Spleen (tissue), 7 donors: Measurements from ENCODE around the genes HAX1, ATP8B2 and SHC1.

GRCh38 chr1:154157393-154158335 is 34.2 kb downstream of the TPM3 start:
- PRO-cap, 4 experiments: peak in 1 of 4 experiments; most common minus-strand start chr1:154157820 (in 1)
- RAMPAGE, long total RNA, 4 experiments: no peak in any of the 4 experiments

- PRO-cap, 4 experiments: no peak in any of the 4 experiments
- RAMPAGE, long total RNA, 4 experiments: no peak in any of the 4 experiments
Measured at GRCh38 chr1:154214163-154214846, 6.1 kb downstream of the C1orf43 start.

GRCh38 chr1:154272124-154272848 is at the start of gene HAX1:
TSS of gene HAX1 (plus strand) at chr1:154272629.
- PRO-cap, 4 experiments: peak in 4 of 4 experiments; most common plus-strand start chr1:154272629 (in 3); most common minus-strand start chr1:154272418 (in 3)
- RAMPAGE, long total RNA, 4 experiments: start-site peak on the plus strand in 4 of 4 experiments, at chr1:154272613-154272672 at its widest, 395 to 504 reads per replicate

GRCh38 chr1:154325098-154326123 is at the start of gene ATP8B2:
TSS of gene ATP8B2 (plus strand) at chr1:154325525.
- PRO-cap, 4 experiments: peak in 4 of 4 experiments; most common plus-strand start chr1:154325556 (in 4); most common minus-strand start chr1:154325404 (in 2)
- RAMPAGE, long total RNA, 4 experiments: no peak in any of the 4 experiments

GRCh38 chr1:154454241-154455064 is 47.6 kb upstream of the TDRD10 start:
- PRO-cap, 4 experiments: no peak in any of the 4 experiments
- RAMPAGE, long total RNA, 4 experiments: no peak in any of the 4 experiments

GRCh38 chr1:154584475-154585113 is 17.0 kb downstream of the CHRNB2 start:
- PRO-cap, 4 experiments: no peak in any of the 4 experiments
- RAMPAGE, long total RNA, 4 experiments: no peak in any of the 4 experiments

GRCh38 chr1:154598236-154598632 is 9.8 kb downstream of the ADAR start:
- PRO-cap, 4 experiments: no peak in any of the 4 experiments
- RAMPAGE, long total RNA, 4 experiments: no peak in any of the 4 experiments

GRCh38 chr1:154601767-154602799 is 5.9 kb downstream of the ADAR start:
- PRO-cap, 4 experiments: no peak in any of the 4 experiments
- RAMPAGE, long total RNA, 4 experiments: no peak in any of the 4 experiments

DNA sequence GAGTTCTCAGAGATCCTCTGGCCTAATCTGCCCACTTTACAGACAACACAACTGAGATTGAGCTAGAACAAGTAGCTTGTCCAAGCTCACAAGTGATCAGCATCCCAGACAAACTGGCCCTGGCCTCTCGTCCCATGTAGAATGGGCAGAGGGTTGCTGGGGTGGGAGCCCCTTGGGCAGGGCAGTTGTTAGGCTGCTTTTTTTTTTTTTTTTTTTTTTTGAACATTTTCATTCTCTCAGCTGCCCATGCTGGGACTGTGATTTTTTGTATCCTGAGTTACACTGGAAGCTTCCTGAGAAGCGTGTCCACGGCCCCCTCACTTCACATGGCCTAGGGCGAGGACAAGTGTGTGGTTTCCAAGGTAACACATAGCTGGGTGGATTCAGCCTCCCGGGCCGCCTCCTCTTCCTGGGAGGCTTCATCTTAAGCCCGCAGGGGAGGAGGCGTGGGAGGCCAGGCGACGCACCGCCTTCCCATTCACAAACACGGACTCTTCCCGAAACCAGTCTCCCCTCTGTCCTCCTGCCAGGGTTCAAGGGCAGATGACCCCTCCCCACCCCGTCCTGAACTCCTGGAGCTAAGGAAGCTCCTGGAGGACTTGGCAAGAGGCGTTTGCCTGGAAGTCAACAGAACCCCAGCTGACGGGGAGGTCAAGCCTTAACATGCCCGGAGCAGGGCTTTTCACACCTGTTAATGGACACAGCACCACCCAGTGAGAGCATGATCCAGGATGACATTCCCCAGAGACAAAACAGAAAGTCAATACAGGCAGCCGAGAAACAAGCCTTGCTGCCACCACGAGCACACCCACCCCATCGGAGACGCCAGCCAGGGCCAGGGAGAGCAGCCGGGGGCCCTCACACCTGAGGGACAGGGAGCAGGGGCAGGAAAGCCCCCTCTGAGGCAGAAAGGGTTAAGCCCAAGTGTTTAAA is 56.8 kb downstream of the KCNN3 start:
- PRO-cap, 4 experiments: no peak in any of the 4 experiments
- RAMPAGE, long total RNA, 4 experiments: no peak in any of the 4 experiments

GRCh38 chr1:154847952-154848405 is 22.1 kb downstream of the KCNN3 start:
- PRO-cap, 4 experiments: no peak in any of the 4 experiments
- RAMPAGE, long total RNA, 4 experiments: no peak in any of the 4 experiments

- PRO-cap, 4 experiments: peak in 4 of 4 experiments; most common plus-strand start chr1:154867423 (in 4); most common minus-strand start chr1:154867270 (in 1)
- RAMPAGE, long total RNA, 4 experiments: no peak in any of the 4 experiments
Measured at GRCh38 chr1:154866981-154867982, 2.8 kb downstream of the KCNN3 start.

DNA sequence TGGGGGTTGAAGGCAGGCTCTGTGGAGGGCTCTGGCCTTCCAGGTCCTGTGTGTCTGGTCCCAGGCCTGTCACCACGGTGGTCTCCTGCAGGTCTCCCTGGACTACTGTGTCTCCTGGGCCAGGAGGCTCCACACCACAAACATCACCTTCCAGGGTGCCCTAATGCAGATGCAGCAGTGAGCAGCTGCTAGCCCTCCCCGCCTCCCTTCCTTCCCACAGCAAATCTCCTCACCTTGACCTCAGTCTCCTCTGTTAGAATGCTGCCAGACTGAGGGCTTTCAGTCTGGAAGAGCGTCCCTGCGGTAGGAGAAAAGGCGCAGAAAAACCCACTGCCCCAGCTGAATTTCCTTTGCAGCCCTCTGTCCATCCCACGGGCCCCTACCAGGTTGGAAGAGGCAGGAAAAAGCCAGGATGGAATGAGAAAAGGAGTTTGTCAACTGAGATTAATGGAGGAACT is 4.6 kb downstream of the PBXIP1 start:
- PRO-cap, 4 experiments: no peak in any of the 4 experiments
- RAMPAGE, long total RNA, 4 experiments: no peak in any of the 4 experiments

- PRO-cap, 4 experiments: peak in 4 of 4 experiments; most common plus-strand start chr1:154970808 (in 1); most common minus-strand start chr1:154971089 (in 4)
- RAMPAGE, long total RNA, 4 experiments: start-site peak on the minus strand in 3 of 4 experiments, at chr1:154970711-154970762 at its widest, 143 to 590 reads per replicate
Measured at GRCh38 chr1:154970620-154971339, at the start of gene SHC1. TSS of gene SHC1 (minus strand) at chr1:154970747.

- PRO-cap, 4 experiments: no peak in any of the 4 experiments
- RAMPAGE, long total RNA, 4 experiments: no peak in any of the 4 experiments
Measured at GRCh38 chr1:155007841-155008242, 5.2 kb downstream of the ZBTB7B start.

DNA sequence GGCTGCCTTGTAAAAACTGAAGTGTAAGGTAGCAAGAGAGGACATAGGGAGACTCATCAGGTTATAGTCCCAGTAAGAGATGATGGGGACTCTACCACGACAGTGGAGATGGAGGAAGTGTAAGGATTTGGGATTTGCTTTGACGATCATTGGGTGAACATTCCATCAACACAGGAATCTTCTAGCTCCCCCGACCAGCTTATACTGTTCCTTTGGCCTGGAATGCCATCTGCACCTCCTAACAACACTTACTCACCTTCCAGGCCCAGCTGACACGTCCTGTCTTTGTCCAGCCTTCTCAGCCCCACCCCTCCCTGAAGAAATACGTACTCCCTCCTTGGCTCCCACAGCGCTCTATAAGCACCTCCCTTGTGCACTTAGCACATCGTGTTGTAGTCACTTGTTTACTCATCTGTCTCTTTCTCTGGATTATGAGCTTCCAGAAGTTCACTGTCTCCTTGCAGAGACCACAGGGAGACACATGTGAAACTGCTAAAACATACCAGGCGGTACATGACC is 4.8 kb downstream of the DCST1 start:
- PRO-cap, 4 experiments: no peak in any of the 4 experiments
- RAMPAGE, long total RNA, 4 experiments: no peak in any of the 4 experiments

- PRO-cap, 4 experiments: no peak in any of the 4 experiments
- RAMPAGE, long total RNA, 4 experiments: no peak in any of the 4 experiments
Measured at GRCh38 chr1:155043095-155044229, 7.7 kb upstream of the ADAM15 start.

GRCh38 chr1:155050101-155050781 is 875 bp upstream of the ADAM15 start:
- PRO-cap, 4 experiments: peak in 4 of 4 experiments; most common plus-strand start chr1:155050713 (in 3); most common minus-strand start chr1:155050544 (in 2)
- RAMPAGE, long total RNA, 4 experiments: no peak in any of the 4 experiments

DNA sequence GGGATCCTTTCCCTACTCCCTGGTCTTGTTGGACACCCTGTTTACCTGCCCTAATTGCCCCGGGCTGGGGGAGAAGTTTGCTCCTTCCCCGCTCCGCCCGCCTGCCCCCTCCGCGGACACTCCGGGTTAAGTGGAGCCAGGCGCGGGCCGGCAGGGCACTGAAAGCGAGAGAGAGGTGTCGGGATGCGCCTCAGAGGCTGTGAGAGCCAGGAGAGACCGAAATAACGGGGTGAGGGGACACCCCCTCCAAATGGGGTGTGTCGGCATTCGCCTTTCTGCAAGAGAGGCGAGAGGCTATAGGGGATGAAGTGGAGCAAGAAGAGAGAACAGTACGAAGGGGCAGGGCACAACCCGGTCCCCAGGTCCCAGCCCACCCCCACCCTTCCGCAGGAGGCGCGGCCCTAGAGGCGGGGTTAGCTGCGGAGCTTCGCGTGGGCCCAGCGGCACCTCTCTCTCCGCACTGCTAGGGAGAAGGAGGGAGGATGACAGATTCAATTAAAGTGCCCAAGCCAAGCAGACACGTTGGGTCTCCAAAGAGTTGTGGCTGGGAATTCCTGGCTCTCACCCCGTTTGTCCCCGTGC is 3.8 kb downstream of the EFNA3 start:
- PRO-cap, 4 experiments: no peak in any of the 4 experiments
- RAMPAGE, long total RNA, 4 experiments: no peak in any of the 4 experiments

- PRO-cap, 4 experiments: no peak in any of the 4 experiments
- RAMPAGE, long total RNA, 4 experiments: no peak in any of the 4 experiments
Measured at GRCh38 chr1:155107300-155108298, 20.1 kb upstream of the EFNA1 start.

DNA sequence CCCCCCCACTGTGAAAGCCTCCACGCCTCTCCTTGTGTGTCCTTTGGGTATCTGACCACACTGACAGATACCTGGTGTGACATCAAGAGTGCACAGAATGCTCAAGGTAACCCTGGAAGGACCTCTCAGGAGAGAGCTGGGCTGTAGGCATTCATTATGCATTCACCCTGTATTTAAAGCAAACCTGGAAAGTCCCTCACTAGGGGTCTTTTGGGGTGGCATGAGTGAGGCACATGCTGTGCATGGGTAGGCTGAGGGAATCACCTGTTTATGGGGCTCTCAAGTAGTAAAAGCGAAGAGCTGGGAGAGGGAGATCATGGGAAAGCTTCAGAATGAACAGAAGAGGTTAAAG is 702 bp downstream of the EFNA1 start:
- PRO-cap, 4 experiments: no peak in any of the 4 experiments
- RAMPAGE, long total RNA, 4 experiments: no peak in any of the 4 experiments